ENCODE measurements around a stretch of chr9.

DNA sequence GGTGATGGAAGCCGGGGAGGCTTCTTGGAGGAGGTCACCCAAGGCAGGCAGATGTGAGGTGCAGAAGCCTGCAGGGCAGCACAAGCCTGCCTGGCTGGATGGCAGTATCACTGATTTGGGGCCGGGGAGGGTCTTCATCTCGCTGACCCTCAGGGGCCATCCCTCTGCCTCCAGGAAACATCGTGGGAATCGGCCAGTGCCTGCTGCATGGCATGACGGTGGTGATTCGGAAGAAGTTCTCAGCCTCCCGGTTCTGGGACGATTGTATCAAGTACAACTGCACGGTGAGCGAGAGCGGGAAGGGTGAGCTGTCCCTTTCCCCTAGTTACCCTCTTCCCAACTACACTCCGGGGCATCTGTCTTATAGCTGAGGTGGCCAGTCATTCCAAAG, 12.1 kb downstream of the SLC27A4 start:
- CAGE, long polyA plus RNA, result no peak
- RRBS, result 89% methylated on average over 4 of the region's 13 CpGs

- CAGE, long polyA plus RNA, result no peak
- RRBS, result 99% methylated on average over 4 of the region's 27 CpGs
These were observed 12.8 kb downstream of the SLC27A4 start for GRCh38 chr9:128352881-128353706.

DNA sequence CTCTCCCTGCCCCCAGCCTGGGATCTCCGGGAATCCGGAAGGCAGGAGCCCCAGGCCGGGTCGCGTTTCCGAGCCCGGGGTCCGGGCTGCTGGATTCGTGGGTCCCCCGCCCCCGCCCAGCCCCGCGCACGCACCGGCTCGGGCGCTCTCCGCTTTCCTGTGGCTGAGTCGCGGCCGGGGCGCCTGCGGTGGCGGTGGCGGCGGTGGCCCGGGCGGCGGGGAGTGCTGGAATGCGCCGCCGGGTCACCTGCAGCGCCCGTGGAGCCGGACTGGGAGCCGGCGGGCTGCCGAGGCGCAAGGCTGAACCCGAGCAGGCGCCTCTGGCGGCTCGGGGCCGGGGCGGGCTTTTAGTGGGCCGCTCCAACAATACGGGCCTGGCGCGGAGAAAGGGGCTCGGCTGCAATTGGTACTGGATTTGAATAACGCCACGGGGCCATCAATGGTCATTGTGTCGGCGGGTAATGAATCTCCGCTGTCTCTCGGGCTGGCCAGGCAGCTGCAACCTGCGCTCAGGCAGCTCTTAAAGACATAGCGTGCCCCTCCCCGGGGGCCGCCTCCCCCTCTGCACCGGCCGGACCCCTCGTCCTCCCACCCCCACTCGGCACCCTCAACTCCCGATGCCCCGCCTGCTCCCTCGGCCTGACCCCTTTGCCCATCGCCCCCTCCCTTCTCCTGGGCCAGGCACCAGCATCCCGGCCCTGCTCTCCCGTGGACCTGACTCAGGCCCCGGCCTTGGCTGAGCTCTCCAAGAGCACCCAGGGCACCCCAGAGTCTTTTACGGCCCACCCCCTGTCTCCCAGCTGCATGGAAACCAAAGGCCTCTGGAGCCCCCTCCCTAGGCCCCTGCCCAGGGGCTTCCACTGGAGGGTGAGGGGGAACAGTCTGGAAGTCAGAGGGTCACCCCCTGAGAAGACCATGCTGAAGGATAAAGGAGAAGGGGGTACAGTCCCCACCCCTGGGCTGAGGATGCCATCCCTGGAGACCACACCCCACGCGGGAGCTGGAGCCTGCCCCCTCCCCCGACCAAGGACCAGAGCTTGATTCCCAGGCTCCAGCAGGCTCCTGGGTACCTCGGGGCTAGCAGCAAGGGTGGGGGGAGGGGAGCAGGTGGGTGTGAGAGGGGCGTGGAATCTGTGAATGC, 22.2 kb downstream of the URM1 start:
- CAGE, long polyA plus RNA, result no peak
- RRBS, result 93% methylated on average over 23 of the region's 77 CpGs

DNA sequence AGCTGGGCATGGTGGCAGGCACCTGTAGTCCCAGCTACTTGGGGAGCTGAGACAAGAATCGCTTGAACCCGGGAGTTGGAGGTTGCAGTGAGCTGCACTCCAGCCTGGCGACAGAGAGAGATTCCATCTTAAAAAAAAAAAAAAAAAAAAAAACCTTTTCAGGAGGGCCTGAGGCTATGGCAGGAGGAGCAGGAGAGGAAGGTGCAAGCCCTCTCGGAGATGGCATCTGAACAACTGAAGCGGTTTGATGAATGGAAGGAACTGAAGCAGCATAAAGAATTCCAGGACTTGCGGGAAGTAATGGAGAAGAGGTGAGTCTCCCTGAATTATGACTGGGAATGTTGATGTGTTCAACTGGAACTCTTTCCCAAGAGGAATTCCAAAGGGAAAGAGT, 18.0 kb downstream of the GLE1 start:
- CAGE, long polyA plus RNA, result no peak
- RRBS, result no CpG with 5 or more reads among the region's 6 CpGs

GRCh38 chr9:128628378-128628889, 28.2 kb downstream of the DYNC2I2 start:
- CAGE, long polyA plus RNA, result no peak
- RRBS, result 77% methylated on average over 5 of the region's 12 CpGs

DNA sequence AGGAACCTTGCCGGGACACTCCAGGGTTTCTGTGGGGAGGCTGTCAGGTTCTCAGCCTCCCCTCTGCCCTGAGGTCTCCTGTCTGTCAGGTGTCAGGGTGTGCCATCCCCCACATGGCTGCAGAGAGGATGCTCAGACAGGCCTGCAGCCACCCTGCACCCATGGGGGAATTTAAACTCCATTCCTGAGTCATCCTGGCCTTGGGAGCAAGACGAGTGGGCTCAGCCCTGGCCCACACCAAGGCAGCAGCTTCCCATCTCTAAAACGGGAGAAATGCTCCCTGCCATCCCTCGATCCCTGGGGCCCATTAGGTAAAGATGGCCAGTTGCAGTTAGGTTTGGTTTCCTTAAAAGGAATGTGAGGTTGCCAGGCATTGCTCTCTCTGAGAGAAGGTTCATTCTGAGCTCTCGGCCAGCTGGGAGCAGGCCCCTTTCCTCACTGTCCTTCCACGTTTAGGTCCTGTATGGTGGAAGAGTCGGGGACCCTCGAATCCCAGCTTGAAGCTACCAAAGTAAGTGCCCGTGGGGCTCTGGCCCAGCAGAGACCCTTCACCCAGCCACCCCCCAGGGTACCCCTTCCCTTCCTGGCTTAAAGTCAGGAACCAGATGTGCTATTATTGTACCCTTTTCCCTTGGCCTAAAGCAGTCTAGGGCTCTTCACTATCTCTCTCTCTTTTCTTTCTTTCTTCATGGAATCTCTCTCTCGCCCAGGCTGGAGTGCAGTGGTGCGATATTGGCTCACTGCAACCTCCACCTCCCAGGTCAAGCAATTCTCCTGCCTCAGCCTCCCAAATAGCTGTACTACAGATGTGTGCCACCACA, 26.6 kb downstream of the DYNC2I2 start:
- CAGE, long polyA plus RNA, result no peak
- RRBS, result no CpG with 5 or more reads among the region's 11 CpGs

DNA sequence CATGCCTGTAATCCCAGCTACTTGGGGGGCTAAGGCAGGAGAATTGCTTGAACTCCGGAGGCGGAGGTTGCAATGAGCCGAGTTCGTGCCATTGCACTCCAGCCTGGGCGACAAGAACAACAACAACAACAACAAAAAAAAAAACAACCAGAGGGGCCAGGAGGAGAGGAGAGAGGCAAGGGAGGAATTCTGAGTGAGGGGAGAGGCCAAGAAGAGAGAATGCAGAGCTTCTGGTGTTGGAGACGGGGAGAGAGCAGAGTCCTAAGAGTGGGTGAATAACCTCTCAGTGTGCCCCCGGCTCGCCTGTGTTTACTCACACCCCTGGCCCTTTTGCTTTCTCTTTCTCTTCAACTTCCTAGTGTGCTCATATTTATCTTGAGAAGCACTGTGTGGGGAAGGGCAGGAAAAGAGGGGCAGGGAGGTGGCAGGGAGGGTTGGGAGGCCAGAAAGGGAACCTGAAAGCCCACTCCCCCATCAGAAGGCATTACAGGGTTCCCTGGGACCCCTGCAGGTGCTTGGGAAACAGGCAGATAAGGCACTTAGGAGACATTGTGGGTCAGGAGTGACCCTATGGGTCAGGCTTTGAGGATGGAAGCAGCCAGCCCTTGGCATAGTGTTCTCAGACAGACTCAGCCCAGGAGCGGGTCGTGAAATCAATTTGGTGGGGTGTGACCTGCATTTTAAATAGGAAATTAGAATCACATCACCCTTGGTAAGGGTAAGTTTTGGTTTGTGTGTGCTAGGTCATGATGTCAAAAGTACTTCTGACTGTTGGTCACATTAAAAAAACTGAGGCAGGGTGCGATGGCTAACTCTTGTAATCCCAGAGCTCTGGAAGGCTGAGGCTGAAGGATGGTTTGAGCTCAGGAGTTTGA, 2.9 kb upstream of the SET start:
- CAGE, long polyA plus RNA, result no peak
- RRBS, result no CpG with 5 or more reads among the region's 11 CpGs

- CAGE, long polyA plus RNA, result no peak
- RRBS, result no CpG with 5 or more reads among the region's 8 CpGs
These were observed 4.8 kb upstream of the PKN3 start for GRCh38 chr9:128697304-128698038.

DNA sequence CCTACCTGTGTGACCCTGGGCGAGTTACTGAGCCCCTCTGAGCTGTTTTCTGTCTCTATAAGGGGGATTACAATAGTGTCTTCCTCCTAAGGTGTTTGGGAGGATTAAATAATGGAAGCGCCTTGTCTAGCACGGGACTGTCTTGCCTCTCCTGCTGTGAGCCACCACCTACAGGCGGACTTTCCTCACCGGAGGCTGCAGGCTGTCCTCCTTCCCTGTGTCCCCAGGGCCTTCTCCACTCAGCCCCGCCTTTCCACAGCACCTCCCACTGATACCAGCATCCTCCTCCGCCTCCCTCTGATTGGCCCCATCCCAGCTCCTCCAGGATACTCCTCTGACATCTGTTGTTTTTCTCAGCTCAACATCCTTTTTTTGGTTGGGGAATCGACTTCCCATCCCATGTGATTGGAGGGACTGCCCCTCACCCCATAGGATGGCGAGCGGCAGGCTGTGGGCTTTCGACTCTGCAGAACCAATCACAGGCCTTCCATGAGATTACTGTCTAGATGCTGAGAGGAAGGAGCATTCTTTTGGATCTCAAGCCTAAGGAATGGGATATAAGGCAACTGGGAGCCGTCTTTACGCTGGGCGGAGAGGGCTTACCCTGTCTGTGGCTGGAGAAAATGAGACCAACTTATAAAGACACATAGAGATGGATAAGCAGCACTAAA, 915 bp upstream of the ZDHHC12 start:
- CAGE, long polyA plus RNA, result no peak
- RRBS, result no CpG with 5 or more reads among the region's 14 CpGs

DNA sequence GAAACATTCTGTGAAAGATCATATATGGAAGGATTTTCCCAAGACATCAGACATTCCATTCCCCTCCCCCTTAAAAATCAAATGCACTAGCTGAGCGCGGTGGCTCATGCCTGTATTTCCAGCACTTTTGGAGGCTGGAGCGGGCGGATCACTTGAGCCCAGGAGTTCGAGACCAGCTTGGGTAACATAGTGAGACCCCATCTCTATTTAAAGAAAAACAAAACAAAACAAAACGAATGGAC, 1.0 kb downstream of the ZER1 start:
- CAGE, long polyA plus RNA, result no peak
- RRBS, result no CpG with 5 or more reads among the region's 6 CpGs

GRCh38 chr9:128885655-128886454, 3.9 kb downstream of the LRRC8A start:
- CAGE, long polyA plus RNA, result no peak
- RRBS, result no CpG with 5 or more reads among the region's 23 CpGs

DNA sequence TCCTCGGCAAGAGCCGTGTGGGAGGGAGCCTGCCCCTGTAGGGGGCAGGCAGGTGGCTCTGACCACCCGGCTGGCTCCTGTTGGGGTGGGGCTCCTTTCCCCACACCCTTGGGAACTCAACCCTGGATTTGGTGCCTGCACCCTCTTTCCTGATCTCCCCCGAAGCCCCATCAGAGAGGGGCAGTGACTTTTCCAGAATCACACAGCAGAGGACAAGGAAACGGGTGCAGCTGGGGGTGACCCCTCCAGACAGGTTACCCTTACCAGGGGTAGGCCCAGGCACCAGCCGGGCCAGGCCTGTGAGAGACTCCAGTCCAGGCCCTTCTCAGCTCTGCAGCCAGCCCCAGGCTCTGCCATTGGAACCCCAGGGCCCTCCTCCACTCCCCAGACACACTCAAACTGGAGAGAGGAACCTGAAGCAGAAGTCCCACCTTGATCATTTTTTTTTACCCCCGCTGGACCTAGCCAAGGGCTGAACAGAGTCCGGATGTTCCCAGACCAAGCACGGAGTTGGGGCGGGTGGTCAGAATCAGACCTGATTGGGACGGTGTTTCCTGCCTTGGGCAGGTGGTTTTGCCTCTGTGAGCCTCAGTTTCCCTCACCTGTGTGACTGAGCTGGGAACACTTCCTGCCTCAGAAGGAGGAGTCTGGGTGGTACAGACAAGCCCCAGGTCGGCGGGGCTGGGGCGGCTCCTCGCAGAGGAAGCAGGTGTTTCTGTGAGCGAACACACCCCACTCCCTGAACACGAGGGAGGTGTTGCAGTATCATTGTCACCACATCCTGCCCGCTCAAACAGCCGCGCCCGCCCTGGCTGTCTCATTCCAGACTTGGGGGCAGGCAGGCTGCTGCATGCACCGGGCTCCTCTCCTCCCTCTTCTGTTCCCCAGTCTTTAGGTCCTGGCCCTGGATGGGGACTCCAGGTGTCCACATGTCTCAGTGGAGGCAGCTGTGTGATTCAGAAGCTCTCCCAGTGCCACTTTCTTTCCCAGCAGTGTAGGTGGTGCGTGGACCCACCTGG, 18.7 kb upstream of the PHYHD1 start:
- CAGE, long polyA plus RNA, result no peak
- RRBS, result no CpG with 5 or more reads among the region's 23 CpGs

GRCh38 chr9:128995677-128996319, 32.3 kb downstream of the SH3GLB2 start:
- CAGE, long polyA plus RNA, result no peak
- RRBS, result no CpG with 5 or more reads among the region's 9 CpGs

DNA sequence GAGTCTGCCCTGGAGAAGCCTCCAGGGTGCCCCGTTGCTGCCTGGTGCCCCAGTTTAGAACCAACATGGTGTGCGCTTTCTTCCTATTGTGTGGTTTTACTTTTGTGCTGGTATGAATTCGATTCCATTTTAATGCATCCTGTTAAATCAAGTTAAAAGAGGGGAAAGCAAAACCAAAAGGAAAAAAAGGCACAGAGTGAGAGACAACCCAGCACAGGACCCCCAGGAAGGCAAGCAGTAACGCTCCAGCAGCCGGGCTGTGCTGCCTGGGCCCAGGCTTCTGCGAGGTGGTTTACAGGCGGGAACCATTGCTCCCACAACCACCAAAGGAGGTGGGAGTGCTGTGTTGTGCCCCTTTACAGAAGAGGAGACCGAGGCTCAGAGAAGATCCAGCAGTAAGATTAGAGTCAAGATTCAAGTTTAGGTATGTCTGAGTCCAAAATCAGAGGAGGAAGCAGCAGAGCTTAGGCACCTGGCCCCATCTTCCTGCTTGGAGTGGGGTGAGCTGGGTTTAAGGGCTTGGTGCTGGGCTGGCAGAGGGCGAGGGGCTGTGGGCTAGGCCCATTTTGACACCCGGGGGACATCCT, 12.3 kb upstream of the DOLPP1 start:
- CAGE, long polyA plus RNA, result no peak
- RRBS, result 100% methylated on average over 1 of the region's 10 CpGs

- CAGE, long polyA plus RNA, result no peak
- RRBS, result no CpG with 5 or more reads among the region's 10 CpGs
These were observed 3.7 kb upstream of the DOLPP1 start for GRCh38 chr9:129077200-129077613.

GRCh38 chr9:129140479-129141335, 29.5 kb downstream of the PTPA start:
- CAGE, long polyA plus RNA, result no peak
- RRBS, result no CpG with 5 or more reads among the region's 9 CpGs

GRCh38 chr9:129147332-129147760, 30.7 kb downstream of the IER5L start:
- CAGE, long polyA plus RNA, result no peak
- RRBS, result no CpG with 5 or more reads among the region's 9 CpGs

GRCh38 chr9:129164039-129164597, 13.9 kb downstream of the IER5L start:
- CAGE, long polyA plus RNA, result no peak
- RRBS, result no CpG with 5 or more reads among the region's 11 CpGs

DNA sequence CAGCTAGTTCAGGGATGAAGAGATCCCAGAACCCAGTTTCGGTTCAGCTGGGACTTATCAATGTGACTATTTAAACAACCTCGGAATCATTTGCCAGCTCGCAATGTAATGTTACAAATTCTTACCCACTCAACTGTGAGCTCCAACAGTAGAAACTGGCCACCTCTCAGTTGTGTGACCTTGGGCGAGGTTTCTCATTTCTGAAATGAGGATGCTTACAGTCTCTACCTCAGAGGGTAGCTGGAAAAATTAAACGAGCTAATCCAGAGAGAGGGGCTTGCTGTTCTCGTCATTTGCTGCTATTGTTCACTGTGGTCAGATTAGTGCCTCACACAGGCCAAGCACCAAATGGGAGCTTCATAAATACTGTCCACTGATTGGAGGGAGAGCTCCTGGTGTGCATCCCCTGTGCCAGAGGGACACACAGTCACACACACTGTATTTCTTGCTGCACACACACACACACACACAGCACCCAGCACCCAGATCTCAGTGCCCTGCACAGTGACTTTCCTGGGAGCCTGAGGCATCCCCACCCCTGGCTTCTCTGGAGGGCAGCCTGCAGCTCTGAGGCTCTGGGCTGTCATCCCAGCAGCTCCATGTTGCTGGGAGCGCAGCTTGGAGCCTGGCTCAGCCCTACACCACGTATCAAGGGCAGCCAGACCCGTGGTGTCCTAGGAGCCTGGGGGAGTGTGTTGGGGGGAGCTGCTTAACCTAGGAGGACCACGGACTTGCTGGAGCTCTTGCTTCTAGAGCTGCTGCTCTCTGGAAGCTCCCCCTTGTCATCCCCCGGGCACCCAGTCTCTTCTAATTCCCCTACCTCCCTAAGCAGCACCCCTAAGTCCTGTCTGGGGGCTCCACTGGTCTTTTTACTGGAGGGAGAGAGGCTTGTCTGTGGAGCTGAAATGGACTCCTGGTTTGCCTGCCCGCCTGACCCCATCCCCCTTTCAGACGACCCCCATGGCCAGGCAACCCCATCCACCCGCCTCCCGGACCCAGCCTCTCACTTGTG, 5.4 kb downstream of the IER5L start:
- CAGE, long polyA plus RNA, result no peak
- RRBS, result no CpG with 5 or more reads among the region's 15 CpGs

- CAGE, long polyA plus RNA, result no peak
- RRBS, result 1% methylated on average over 24 of the region's 36 CpGs
These were observed 24.6 kb upstream of the IER5L start for GRCh38 chr9:129202634-129203110.